Right cardiac atrium (tissue), 1 donor: Measurements from ENCODE around the gene RIBC2.

DNA sequence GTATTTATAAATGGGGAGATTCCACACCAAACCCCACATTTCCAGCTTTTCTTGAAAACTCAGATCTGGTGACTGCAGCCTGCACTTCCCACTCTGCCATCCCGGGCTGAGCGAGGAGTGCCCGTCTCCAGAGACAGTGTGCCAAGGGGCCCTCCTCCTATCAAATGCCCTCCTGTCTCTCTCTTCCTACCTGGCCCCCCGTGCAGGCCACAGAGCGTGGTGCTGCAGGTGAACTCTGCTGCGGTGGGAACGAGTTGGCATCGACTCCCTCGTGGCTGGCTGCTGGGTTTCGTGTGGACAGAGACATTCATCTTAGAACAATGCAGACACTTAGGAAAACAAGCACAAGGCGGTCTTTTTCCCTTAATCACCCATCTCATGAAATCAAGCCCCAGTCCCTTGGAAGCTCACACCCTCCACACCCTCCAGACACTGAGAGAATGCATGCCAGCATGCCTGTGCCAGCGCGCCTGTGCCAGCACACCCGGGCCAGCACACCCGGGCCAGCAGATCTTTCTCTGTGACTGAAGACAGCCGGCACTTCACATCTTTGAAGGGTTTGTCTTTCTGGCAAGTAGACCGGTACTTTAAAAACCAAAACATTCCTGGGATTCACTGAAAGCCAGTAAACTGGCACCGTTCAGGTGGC lies 65.0 kb downstream of the PARVB start:
- PRO-cap = no peak

GRCh38 chr22:44171486-44172010 lies 9.2 kb upstream of the PARVG start:
- PRO-cap = no peak

- PRO-cap = no peak
Measured at GRCh38 chr22:44211599-44211972, 30.9 kb downstream of the PARVG start.

- PRO-cap = no peak
Measured at GRCh38 chr22:44317010-44317360, 4.2 kb upstream of the SHISAL1 start.

DNA sequence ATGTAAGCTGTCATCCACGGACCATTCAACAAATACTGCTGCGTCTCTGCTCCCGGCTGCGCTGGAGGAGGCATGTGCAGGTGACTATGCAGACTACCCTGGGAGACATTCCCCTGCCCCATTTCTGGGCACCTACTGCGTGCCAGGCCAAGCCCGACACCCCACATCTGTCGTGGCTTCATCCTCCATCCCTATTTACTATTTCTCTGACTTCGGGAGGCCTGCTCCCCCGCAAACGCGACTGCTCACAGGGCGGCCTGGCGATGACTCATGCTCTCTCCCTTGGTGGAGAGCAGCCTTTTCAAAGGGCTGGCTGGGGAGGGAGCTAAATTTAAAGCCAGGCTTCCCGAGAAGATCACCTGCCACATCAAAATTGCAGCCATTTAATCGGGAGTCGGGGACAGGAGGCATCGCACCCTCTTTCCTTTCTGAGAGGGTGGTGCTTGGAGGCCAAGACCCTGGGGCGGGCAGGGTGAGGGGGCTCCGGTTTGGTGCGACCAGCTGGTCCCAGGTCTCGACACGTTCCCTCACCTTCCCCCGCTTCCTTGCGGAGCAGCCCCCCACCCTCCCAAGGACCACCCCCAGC lies 24.9 kb upstream of the SHISAL1 start:
- PRO-cap = no peak

GRCh38 chr22:44676573-44677801 lies 25.0 kb upstream of the PRR5 start:
- PRO-cap = no peak

DNA sequence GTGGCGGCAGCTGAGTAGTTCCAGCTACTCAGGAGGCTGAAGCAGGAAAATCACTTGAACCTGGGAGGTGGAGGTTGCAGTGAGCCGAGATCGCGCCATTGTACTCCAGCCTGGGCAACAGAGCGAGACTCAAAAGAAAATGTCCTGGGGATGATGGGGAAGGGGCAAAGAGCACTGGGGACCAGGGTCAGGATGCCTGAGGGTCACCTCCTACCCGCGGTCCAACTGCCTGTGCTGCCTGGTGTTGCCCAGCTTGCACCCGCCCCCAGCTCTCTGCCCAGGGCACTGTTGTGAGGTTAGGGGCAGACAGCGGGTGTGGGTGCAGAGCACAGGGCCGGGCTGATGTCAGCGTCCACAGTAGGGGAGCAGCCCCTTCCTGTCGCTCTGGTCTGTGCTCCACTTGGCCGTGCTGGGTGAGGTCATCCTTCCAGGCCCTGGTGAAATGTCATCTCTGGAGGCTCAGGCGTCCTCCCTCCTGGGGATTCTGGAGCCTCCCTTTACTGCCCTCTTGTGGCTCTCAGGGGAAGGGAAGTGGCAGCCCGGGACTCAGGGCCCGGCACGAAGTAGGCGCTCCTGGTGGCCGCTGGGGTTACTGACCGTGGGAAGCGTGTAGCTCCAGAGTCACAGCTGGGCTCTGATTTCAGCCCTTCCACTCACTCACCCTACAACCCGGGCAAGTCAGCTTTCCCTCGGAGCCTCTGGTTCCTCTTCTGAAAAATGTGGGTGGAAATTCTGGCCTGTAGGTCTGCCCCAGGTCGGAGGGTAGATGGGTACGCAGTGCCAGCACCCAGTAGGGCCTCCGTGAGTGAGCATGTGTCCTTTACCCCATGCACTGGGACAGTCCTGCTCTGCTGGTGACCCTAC lies 17.4 kb upstream of the PRR5 start:
- PRO-cap = no peak

- PRO-cap = no peak
Measured at GRCh38 chr22:45035975-45036600, 26.3 kb upstream of the PHF21B start.

DNA sequence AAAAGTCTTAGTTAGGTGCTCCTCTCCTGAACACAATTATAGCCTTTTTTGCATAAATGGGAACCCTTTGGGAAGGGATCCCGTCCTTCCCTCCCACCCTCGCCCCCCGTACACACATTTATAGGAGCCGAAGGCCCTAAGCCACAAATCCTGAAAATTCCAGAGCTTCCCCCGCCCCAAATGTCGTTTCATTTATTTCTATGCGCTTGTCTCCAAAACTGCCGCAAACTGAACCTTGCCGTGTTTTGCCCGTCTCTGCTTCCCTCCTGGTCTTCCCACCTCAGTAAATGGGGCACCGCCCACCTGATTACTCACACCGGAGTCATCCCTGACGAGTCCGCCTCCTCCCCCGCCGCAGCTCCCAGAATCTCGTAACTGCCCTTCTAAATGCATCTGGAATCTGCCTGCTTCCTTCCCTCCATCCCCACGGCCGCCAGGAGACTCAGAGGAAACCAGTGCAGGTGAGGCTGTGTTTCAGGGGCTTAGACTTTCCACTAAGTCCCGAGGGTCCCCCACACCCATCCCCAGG lies 62.4 kb upstream of the PHF21B start:
- PRO-cap = no peak

GRCh38 chr22:45151284-45151855 lies 12.4 kb upstream of the NUP50 start:
- PRO-cap = no peak

- PRO-cap = no peak
Measured at GRCh38 chr22:45201940-45203157, 38.3 kb downstream of the KIAA0930 start.

- PRO-cap = no peak
Measured at GRCh38 chr22:45205480-45205902, 35.2 kb downstream of the KIAA0930 start.

DNA sequence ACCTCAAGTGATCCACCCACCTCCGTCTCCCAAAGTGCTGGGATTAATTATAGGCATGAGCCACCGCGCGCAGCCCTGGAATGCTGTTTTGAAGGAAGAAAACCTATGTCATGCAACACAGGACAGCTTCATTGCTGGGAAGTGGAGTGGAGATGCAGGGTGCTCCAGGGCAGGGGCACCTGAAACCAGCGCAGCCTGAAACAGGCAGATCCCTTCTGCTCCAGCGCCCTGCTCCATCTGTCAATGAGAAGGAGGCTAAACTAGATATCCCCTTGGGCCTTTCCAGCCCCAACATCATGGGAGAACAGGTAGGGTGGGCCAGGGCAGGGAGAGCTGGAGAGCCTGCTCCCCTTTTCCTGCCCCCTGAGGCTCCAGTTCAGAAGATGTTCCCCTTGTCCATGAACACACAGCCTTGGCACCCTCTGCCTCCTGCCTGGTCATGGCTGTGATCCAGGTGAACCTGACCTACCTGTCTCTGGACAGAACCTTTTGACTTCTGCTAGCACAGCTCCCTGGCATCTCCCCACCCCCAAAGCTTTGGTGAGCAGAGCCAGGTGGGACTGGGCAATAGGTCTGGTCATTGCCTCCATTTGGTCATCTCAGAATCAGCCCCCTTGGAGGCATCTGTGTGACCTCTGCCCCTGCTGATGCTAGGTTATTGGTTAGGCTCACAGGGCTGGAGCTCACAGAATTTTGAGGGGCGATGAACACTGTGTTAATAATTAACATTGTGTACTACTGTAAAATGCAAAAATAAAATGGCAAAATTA lies 8.0 kb upstream of the KIAA0930 start:
- PRO-cap = no peak

- PRO-cap = no peak
Measured at GRCh38 chr22:45341505-45341950, 31.8 kb downstream of the FAM118A start.

DNA sequence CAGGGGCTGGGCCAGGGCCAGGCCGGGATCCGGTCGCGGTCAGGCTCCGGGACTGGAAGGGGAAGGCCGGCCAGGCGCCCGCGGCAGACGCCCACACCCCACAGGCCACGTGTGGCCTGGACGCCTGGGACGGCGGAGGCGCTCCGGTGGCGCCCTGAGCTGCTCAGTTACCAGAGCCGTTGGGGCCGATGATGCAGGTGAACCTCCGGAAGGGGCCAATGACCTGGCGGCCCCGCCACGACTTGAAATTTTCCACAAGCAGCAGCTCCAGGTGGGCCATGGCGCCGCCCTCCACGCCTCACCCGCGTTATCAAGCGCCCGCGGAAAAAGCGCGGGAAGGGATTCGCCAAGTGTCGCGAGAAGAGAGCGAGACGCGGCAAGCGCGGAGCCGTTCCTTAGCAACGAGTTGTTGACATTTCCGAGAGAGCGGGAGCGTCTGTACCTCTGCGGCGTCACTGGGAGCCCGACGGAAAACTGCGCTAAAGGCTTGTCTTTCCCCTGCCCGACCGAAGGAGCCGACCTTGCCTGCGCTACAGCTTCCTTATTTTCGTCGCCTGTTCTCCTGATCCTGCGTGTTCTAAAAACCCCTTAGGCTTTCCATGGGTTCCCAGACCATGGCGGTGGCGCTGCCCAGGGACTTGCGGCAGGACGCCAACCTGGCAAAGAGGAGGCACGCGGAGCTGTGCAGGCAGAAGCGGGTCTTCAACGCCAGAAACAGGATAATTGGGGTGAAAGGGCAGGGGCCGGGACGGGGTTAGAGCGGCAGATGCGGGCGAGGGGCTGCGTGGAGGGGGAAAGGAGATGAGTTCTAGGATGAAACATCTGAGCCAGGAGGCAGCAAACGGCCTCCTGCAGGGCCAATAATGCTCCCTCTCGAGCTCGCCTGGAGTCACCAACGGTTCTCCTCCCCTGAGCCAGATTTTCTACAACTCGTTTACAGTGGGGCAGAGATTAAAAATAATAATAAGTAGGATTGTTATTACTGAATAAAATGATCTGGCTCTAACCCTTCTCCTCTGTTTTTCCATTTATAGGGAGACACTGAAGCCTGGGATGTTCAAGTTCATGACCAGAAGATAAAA lies at the start of gene RIBC2:
RIBC2 (plus strand) TSS at position 406 of the 1,082 bp plus-strand sequence.
- PRO-cap = no peak

- PRO-cap = no peak
Measured at GRCh38 chr22:45503087-45503667, 494 bp downstream of the FBLN1 start.

DNA sequence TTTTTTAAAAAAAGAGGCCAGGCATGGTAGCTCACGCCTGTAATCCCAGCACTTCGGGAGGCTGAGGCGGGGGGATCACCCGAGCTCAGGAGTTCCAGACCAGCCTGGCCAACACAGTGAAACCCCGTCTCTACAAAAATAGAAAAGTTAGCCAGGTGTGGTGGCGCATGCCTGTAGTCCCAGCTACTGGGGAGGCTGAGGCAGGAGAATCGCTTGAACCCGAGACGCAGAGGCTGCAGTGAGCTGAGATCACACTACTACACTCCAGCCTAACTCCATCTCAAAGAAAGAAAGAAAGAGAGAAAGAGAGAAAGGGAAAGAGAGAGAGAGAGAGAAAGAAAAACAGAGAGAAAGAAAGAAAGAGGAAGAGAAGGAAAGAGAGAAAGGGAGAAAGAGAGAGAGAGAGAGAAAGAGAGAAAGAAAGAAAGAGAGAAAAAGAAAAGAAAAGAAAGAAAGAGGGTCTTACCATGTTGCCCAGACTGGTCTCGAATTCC lies 22.2 kb downstream of the FBLN1 start:
- PRO-cap = no peak

- PRO-cap = no peak
Measured at GRCh38 chr22:45535160-45535496, 32.4 kb downstream of the FBLN1 start.

DNA sequence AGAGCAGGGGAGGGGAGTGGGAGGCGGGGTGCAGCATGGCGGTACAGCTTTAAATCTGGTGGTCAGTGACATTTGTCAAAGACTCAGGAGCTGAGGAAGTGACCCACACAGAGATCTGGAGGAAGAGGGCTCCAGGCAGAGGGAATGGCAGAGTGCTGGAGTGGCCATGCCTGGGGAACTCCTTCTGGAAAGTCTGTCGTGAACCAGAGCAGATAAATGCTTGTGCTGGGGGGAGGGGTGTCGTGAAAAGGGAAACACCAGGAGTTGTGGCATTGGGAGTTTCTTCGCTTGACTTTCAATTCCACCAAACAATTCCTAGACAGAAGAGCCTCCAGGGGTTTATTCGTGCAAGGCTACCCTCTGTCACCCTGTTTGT lies 83.5 kb upstream of the ATXN10 start:
- PRO-cap = no peak

GRCh38 chr22:45608961-45609296 lies 62.7 kb upstream of the ATXN10 start:
- PRO-cap = no peak